Endodermal cell (in vitro differentiated cells): ENCODE results near the genes SLC39A5, CS, RBMS2 and NAB2.

GRCh38 chr12:56161142-56161807 is 3.1 kb downstream of the MYL6 start:
- PRO-cap = no peak

DNA sequence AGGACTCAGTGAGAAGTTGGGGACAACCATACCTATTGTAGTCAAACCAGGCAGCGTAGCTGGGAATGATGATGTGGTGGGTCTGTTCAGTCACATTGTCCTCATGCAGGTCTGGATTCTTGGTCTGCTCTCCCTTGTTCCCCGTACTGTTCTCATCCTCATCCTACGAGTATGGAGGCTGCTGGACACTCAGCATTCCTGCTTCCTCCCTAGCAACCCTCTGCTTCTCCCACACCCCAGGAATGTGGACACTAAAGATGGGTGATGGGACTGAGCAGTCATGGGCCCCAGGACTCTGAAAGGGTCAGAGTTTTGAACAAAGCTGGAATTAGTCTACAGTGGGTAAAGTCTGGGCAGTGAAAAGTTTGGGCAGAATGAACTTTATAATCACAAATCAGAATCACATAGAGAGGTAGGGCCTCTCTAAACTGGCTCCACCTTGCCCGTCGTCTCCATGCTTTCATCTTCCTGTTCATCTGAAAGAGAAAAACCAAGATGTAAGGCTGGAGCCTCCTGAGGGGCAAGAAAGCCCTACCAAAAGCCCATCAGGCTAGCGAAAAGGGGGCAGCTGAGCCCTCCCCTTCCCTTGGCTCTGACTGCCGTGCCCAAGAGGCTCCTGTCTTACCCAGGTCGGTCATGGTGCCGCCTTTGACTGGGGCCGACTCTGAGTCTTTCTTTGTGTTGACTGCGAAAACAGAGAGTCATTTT is 10.8 kb downstream of the SMARCC2 start:
- PRO-cap = no peak

GRCh38 chr12:56229994-56230215 is at the start of gene SLC39A5:
TSS of gene SLC39A5 (plus strand) at chr12:56230051.
- PRO-cap = no peak

- PRO-cap = bidirectional peak, plus-strand start at chr12:56300051, minus-strand start at chr12:56299791; bidirectional peak, plus-strand start at chr12:56300530, minus-strand start at chr12:56300330
Measured at GRCh38 chr12:56299753-56300454, at the start of gene CS. TSS of gene CS (minus strand) at chr12:56300330.

GRCh38 chr12:56314543-56315263 is 1.1 kb downstream of the CNPY2 start:
- PRO-cap = bidirectional peak, plus-strand start at chr12:56315354, minus-strand start at chr12:56315127

DNA sequence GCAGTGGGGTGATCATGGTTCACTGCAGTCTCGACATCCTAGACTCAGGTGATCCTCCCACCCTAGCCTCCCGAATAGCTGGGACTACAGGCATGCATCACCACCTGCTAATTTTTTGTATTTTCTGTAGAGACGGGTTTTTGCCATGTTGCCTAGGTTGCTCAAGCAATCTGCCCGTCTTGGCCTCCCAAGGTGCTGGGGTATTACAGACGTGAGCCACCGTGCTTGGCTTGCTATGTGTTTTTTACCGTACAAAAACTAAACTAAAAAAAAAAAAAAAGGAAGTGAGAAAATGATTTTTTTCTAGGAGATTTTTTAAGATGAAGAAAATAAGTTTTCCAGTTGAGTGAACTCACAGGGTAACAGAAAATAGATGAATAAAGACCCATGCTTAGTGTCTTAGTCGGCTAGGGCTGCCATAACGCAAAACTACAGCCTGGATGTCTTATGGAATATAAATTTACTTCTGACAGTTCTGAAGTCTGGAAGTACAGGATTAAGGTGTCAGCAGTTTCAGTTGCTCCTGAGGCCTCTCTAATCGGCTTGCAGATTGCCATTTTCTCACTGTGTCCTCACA is 13.2 kb upstream of the APOF start:
- PRO-cap = no peak

- PRO-cap = bidirectional peak, plus-strand start at chr12:56521831, minus-strand start at chr12:56521803
Measured at GRCh38 chr12:56521632-56522141, at the start of gene RBMS2. TSS of gene RBMS2 (plus strand) at chr12:56521820.

GRCh38 chr12:56569527-56570573 is 48.2 kb downstream of the RBMS2 start:
- PRO-cap = no peak

DNA sequence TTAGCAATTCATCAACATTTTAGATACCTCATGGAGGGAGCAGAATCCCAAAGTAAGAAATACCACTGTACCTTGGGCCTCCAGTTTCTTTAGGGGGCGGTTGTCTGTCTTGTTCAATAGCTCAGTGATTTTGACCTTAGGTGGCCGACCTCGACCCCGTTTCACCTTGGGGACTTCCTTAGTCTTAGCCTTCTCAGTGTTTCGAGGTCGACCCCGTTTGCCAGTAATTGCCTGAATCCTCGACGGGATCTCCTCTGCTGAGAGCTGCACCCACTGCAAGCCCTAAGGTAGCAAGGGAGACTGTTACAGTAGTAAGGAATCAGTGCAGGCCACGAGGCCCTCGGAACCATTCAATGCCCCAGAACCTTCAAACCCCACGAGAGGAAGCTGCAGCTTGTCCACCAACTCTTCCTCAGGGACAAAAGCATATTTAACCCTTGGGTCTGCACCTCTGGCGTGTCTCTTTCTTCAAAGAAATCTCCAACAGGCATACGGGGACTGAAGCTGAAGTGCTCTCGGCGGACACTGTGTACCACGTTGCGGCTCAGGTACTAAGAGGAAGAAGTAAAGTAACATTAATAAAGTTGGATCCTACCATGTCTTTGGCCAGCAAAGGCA is 20.4 kb downstream of the BAZ2A start:
- PRO-cap = no peak

- PRO-cap = no peak
Measured at GRCh38 chr12:56766338-56767017, 3.4 kb downstream of the HSD17B6 start.

DNA sequence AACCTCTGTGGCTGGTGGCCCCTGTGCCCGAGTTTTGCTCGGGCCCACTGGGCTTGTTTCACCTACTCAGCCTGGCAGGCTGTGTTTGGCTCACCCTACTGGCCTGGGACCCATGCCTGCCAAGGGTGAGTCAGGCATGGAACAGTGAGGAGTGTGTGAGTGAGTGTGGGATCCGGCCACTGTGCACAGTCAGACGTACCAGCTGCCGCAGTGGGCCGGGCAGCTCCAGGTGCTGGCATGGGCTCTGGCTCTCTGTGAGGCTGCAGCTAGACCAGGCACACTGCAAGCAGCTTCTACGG is 40.6 kb downstream of the HSD17B6 start:
- PRO-cap = no peak

GRCh38 chr12:56932766-56933401 is 1.3 kb downstream of the SDR9C7 start:
- PRO-cap = no peak

DNA sequence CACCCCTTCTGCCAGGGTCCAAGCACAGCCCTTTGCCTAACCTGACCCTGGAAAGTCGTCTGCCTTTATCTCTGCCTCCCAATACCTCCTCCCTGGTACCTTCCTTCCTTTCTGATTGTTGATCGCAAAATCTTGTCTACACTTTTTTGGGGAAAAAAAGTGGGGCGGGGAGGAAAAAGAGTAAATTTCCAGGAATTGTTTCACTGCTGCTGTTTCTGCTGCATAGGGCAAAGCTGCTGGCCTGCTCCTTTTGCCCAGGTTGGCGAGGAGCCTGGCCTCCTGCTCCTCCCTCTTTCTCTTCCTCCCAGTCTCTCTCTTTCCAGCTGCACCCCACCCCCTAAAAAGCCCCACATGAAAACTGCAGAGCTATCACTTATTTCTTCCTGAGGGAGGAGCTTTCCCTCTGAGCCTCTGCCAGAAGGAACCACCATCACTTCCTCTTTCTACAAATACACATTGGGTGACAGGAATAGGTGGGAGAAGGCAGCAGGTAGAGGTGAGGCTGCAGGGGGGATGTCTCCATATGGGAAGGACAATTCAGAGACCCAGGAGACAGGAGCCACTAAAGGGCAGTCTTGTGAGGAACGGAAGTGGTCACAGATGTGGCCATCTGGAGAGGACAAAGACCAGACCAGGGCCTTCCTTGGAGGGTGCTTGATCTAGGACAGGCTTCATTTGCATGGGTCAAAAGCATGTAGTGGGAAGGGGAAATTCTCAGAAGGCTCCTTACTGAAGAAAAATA is 2.9 kb upstream of the GPR182 start:
- PRO-cap = no peak

GRCh38 chr12:56996967-56997531 is 2.8 kb downstream of the GPR182 start:
- PRO-cap = no peak

DNA sequence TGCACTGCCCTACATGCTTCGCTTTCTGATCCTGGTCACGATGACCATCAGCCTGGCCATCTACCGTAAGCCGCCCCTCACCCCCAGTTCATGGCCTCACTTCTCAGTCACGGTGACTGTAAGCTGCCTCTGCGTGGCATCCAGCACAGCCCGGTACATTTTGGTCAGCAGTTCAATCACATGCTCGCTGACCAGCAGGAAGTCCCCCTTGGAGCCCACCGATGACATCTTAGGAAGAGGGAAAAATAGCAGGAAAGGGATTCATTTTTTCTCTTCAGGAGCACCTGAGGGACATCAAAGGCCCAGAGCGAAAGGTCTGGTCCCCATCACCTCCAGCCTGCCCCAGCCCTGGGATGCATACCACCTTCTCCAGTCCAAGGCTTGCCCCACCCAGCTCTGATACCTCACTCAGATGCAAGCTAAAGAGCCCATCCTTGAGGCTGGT is 12.7 kb upstream of the TAC3 start:
- PRO-cap = no peak

GRCh38 chr12:57077835-57078601 is 573 bp downstream of the NEMP1 start:
- PRO-cap = bidirectional peak, plus-strand start at chr12:57078488, minus-strand start at chr12:57078374

GRCh38 chr12:57088416-57088948 is 432 bp upstream of the NAB2 start:
- PRO-cap = bidirectional peak, plus-strand start at chr12:57089114, minus-strand start at chr12:57088623

DNA sequence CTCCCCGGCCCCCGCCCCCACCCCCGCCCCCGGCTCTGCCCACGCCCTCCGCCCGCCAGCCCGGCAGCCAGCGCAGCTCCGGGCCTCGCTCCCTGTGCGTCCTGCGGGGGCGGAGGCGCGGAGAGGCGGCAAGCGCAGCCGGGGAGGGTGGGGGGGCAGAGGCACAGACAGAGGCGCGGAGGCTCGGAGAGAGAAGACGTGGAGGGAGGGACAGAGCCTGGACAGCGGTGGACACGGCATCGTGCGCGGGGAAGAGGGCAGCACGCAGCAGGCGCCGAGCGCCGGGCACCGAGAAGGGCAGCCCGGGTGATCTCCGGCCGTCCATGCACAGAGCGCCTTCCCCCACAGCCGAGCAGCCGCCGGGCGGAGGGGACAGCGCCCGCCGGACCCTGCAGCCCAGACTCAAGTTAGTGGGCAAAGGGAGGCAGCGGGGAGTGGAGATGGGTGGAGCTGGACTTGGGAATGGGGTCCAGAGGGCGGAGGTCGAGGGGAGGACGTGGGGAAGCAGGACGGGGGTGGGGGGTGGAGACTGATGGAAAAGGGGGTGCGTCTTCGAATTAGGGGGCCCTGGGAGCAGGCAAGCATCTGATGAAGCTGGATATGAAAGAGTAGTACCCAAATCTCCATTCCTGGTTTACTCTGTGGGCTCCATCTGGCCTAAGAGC is at the start of gene NAB2:
Gene NAB2, plus strand, starts transcription at position 166 of the 665 bp plus-strand sequence.
- PRO-cap = bidirectional peak, plus-strand start at position 166 of the sequence, minus-strand start outside the sequence; unidirectional peak, plus-strand start at position 345 of the sequence

DNA sequence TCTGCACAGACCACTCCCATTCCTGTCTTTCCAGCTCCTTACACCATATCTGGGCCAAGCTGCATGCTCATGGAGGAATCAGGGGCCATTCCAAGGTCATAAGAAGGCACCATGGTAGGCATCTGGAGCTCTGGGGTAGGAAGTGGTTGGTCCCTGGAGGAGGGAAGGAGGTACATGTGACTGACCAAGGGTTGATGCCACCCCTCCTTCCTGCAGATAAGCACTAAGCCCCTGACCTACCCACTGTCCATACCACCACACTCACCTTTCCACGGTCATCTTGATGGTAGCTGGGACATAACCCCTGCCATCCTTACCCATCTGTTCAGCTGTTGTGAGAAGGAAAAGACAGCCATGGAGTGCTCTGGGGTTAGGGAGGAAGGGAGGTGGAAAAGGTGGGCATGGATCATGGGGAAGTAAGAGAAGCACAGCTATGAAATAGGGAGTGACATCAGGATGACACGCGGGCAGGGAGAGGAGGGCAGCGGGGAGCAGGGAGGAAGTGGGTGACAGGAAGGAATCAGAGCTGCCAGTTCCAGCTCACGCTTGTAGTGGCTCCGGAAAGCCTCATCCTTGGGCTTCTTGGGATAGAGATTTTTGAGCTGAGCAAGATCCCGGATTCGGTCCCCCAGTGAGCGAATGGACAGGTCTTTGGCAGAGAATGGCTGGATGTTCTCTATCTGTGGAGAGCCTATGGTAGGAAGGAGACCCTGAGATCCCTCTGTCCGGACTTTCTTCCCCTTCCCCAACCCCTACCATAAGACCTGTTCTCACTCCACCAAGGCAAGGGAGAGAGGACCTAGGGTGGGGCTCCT is 10.0 kb downstream of the NAB2 start:
- PRO-cap = no peak

- PRO-cap = no peak
Measured at GRCh38 chr12:57167782-57168379, 39.6 kb downstream of the LRP1 start.